PC-3 (cell line): ENCODE measurements around the genes SMG1 and TMC7.

- RAMPAGE, long total RNA: no peak
Measured at GRCh38 chr16:17328790-17329329, 141.9 kb downstream of the XYLT1 start.

- RAMPAGE, long total RNA: no peak
Measured at GRCh38 chr16:17350168-17350651, 120.5 kb downstream of the XYLT1 start.

GRCh38 chr16:17392062-17392540 is 78.7 kb downstream of the XYLT1 start:
- RAMPAGE, long total RNA: no peak

DNA sequence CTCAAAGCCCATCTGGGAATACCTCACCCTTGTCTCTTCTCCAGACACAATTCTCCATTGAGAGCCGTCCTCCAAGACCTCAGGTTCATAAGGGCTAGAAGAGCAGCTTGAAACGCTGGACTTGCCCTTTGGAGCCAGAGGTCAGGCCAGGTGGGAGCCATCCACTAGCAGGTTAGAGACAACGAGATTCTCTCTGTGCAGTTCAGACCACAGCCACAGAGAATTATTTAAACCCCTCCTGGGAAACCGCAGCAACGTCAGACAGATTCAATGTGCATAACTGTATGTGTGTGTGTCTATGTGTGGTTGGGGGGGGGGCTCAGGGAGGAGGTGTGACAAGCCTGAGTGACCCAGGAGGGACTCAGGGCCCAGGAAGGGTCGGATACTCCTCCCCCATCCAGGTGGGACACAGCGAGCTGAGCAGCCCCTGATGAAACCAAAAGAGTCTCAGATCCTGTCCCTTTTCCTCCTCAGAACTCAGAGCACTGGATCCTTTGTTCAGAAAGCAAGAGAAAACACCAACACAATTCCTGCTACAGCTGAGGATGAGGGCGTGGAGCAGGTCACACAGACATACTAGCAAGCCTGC is 66.9 kb downstream of the XYLT1 start:
- RAMPAGE, long total RNA: no peak

GRCh38 chr16:17405021-17405980 is 65.5 kb downstream of the XYLT1 start:
- RAMPAGE, long total RNA: no peak

GRCh38 chr16:17579203-17579757 is 108.5 kb upstream of the XYLT1 start:
- RAMPAGE, long total RNA: no peak

GRCh38 chr16:17949776-17950248 is 386.7 kb downstream of the NPIPA8 start:
- RAMPAGE, long total RNA: no peak

DNA sequence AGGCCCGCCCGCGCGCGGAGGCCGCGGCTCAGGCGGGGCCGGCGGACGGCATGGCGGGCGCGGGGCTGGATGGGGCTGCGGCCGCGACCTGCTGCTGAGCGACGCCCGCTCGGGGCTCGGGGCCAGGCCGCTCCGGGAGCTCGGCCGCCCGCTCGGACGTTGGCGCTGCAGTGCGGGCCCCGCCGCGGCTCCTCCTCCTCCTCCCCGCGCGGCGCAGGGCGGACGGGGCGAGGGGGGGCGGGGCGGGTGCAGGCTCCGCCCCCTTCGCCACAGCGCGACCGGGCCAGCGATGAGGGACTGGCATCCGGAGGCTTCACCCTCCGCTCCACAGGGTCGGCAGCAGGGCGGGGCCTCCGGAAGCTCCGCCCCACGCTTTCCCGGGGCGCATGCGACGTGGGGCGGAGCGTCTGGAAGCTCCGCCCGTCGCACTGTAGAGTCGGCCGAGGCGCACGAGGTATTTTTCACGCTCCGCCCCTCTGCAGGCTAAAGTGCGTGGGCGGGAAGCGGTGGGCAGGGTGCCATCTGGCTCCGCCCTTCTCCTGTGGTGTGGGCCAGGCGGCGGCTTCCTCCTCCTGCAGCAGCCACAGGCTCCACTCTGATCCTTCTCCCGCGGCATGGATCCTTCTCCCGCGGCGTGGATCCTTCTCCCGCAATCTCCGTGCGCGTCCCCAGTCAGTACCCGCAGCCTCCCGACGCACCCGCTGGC is 65.5 kb upstream of the NPIPA8 start:
- RAMPAGE, long total RNA: no peak

GRCh38 chr16:18523718-18524182 is 38.1 kb downstream of the NOMO2 start:
- RAMPAGE, long total RNA: no peak

DNA sequence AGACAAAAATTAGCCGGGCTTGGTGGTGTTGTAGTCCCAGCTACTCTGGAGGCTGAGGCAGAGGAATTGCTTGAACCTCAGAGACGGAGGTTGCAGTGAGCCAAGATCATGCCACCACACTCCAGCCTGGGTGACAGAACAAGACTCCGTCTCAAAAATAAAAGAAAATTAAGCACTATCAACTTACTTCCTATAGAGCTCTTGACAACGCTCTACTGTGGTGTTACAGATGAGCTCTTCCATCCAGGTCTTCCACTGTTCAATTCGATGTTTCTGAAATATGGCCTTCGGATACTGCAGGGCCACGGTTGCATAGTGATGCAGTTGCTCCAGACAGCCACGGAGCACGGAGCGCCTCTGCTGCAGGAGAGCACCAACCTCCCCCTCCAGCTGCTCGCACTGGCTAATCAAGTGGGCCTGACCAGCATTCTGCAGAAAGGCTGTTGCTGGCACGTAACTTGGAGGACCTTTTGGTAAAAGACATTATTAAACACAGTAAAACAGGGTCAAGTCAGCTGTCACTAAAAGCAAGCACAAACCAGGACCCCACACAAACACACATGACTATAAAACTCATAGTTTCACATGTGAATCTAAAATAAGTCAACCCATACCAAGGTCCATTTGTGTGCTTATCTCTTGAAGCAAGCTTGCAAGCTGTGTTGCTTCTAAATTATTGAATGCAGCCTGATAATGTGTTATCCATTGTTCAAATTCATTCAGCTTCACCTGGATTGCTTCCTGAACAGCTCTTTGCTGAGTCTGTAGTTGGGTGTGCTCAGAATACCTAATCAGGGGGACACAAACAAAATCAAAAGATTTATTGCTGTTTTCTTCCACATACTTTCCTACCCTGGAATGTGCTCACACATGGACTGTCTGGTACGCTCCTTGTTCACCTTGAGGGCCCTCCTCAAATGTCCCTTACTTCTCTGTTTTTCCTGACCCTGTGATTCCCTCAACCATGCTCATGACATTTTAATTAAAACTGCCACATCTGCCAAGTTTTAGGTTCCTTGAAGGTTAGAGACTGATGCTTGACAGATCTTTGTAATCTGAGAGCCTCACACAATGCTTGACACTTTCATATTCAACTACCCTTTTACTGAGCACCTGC is 34.8 kb upstream of the ARL6IP1 start:
- RAMPAGE, long total RNA: no peak

- RAMPAGE, long total RNA: no peak
Measured at GRCh38 chr16:18861147-18861928, 60.0 kb upstream of the ARL6IP1 start.

- RAMPAGE, long total RNA: no peak
Measured at GRCh38 chr16:18925246-18926502, at the start of gene SMG1. SMG1 (minus strand) TSS chr16:18926408.

DNA sequence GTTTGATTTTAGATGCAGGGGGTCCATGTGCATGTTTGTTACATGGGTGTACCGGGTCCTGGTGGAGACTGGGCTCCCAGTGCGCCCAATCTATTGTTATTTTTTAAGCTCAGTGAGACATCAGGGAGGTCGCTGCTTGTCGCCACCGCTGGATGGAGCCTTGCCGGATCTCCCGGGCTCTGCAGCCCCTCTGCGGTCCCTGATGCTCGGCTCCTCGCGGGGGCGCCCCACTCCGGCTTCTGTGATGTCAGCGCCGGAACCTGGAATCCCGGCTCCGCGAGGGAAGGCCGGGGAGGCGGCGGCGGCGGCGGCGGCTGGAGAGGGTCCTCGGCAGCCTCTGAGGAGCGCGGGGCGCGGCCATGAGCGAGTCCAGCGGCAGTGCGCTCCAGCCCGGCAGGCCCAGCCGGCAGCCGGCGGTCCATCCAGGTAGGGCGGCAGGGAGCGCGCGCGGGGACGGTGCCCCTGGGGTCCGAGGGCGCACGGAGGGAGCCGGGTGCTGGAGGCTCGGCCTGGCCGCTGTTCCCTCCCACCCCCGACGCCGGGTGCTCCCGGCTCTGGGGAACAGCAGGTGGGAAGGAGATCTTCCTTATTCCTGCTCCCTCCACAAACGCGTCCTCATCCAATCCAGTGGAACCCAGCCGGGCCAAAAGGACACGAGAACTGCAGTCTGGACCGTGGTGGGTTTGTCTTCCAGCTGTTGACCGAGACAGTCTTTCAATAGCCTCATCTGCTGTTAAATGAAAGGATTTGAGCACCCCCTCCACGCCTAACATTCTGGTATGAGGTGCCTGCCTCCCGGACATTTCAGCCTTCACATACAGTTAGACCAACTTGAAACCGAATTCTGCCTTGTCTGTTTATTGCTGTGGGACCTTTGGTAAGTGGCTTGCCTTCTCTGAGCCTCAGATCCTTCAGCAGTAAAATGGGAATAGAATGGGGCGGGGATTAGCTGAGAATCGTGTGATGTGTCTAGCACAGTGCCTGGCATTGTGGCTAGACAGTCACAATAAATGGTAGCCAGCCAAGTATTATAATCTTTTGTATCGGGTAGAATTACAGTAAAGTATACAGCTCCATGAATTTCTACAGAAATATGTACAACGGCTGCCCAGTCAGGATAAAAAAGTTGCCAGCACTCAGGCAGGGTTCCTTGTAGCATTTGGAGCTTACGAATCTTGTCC is at the start of gene TMC7:
Gene TMC7 (plus strand): TSS at position 230 of the 1,181 bp plus-strand sequence.
- RAMPAGE, long total RNA: no peak

GRCh38 chr16:19118472-19119295 is 4.9 kb downstream of the ITPRIPL2 start:
- RAMPAGE, long total RNA: no peak

DNA sequence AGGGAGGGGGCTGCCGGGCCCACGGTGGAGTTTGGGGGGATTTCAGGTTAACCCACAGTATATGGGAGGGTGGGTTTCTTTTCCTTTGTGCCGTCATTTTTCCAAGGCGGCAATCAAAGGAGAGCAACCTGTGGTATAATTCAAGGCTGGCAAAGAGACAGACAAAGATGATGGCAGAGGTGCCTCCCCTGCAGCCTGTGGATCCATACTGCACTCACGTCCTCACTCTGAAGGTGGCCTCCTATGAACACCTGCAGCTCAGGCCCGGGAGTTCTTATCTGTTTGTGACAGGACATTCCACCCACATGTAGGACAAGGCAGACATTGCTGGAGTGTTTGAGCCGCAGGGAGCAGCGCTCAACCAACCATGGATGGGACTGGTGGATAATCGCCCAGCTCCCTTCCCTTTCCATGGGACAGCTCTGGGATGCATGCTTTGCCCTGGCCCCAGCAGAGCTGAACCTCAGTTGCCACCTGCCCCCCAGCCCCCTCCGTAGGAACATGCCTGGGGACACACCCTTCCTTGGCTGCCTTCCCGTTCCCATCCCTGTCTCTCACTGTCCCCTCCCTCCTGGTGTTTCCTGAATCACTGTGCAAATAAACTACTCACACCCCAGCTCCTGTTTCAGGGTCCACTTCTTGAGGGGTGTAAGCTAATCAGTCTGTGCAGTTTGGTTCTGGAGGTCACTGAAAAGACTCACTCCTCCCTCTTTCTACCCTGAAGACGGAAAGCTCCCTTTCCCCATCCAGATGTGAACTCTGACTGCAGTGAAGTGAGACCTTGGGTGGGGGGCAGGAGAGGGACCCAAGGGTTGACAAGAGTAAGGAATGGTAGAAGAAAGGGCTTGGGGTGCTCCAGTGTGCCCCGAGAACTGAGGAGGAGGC is 22.2 kb downstream of the ITPRIPL2 start:
- RAMPAGE, long total RNA: no peak

DNA sequence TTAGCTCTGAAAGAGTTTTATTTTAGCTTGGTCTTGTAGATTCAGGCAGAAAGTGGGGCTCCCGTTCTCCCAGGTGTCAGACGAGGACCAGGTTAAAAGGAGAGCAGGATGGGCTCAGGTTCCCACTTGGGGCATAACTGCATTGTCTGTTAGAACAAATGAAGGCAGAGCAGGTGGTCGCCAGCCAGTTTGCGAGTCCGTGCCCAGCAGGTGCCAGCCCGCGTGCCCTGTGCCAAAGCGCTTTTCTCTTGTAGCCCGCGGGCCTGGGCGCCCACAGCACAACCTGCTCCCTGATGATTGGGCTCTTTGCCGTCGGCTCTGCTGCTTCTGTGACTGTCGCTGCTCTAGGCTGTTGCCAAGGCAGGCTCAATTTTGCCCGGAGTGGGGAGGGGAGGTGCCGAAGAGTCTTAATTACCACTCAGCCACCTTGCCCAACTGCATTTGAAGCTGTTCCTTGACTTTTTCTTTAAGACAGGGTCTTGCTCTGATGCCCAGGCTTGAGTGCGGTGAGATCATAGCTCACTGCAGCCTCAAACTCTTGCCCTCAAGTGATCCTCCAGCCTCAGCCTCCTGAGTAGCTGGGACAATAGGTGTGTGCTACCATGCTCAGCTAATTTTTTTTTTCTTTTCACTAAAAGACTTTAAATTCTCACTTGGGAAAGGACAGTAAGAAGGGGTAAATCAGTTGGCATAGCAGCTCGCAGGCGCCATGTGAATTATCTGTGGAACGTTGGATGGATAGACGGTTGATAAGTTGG is 21.0 kb downstream of the KNOP1 start:
- RAMPAGE, long total RNA: no peak

DNA sequence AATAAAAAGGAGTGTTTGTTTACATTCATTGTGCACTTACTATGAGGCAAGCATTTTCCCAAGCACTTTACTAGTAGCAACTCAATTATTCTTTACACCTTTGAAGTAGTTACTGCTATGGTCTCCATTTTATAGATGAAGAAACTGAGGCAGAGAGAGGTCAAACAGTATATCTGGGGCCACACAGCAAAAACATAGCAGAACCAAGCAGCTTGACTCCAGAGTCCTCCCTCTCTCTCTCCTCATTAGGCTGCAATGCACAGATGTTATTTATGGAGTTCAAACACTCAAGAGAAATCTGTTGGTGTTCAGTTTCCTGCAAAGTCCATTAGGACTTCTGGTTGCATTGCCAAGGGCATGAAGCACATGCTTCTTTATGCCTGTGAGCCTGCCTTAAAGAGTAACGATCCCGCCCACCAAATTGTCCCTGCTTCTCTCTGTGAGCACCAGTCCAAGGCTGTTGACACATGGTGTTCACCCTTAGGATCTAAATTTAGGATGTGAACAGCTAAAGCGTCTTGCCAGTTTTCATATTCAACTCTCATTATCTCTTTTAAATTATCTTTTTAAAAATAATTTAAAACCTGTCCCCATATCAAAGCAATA is 44.0 kb downstream of the GPRC5B start:
- RAMPAGE, long total RNA: no peak

DNA sequence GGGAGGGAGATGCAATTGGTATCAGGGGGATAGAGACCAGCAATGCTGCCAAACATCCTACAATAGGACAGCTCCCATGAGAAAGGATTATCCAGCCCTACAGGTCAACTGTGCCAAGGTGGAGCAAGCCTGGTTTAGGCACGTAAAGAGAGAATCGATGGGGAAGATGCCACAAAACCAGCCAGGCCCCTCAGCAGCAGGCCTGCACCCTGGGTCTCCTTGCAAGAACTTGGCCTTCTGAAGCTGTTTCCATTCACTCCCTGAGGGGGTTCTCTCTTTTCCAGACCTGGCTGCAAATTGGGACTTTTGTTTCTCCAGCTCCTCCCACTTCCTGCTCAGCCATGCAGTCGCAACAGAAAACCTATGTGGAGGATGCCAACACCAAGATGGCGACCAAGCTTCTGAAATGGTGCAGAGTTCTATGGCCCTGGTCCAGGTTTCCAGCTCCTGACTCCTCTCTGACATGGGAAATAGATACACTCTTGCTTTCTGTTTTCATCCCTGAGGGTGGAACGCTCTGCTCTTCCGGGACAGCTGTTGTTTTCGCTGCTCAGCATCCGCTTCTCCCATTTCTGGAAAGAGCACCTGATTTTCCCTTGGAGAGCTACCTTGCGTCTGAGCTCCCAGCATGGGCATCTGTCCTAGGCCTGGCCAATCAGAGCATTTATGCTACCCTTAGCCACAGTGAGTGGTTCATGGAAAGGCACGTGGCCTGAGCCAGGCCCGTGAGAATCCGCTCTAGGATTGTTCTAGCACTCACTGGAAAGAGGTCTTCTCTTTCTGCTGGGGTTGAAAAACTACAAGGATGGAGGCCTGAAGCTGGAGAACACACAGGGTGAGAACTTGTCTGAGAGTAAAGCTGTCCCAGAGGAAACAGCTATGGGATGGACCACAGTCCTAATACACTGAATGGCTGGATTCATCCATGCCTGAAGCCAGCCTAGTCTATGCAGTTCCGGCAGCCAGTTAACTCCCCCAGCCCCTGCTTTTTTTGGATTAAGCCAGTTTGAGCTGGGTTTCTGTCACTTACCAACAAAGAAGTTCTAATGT is 8.1 kb downstream of the GPRC5B start:
- RAMPAGE, long total RNA: no peak

- RAMPAGE, long total RNA: no peak
Measured at GRCh38 chr16:19879014-19879867, 5.4 kb downstream of the GPRC5B start.

DNA sequence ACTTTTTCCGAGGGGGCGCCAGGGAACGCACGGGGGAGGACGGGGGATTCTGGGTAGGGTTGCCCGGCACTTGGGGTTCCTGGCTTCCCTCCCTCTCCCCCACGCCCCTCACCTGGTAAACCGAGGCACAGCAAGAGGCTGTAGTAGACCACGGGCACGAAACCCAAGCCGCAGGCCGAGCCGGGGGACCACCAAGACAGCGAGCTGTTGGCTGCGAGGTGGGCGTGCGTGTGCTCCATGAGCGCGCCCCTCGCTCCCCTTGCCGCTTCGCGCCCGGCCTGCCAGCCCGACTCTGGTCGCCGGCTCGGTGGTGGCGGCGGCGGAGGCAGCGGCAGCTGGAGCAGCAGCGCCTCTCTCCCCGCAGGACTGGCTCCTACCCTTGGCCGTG is 318 bp downstream of the GPR139 start:
- RAMPAGE, long total RNA: no peak